Hematopoietic multipotent progenitor cell (in vitro differentiated cells): ENCODE results near the genes UGGT2 and SLC15A1.

- CAGE, long polyA plus RNA = no peak
These were observed 115.4 kb downstream of the ABCC4 start for GRCh38 chr13:95185754-95186263.

DNA sequence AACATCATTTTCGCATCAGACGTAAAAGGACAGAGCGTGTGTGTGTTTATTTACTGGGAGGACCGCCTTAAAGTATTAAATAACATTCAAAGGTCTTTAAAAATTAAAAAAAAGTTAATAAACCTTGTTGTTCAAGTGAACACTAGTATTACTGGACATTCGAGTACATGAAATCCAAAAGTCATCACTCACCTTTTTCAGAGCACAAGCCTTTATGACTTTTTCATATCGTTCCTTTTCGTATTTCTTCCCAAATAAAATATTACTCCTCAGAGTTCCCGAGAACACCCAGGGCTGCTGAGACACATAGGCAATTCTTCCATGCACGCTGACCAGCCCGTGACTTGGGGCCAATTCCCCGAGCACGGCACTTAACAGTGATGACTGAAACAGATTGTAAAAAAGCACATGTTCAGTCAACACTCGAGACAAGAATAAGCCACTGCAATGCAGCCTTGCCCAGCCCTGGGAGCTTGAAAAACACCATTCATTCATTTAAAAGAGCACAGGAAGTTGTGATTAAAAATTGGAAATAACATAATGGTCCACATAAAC, 114.7 kb downstream of the ABCC4 start:
- CAGE, long polyA plus RNA = no peak

- CAGE, long polyA plus RNA = no peak
These were observed 155.2 kb downstream of the UGGT2 start for GRCh38 chr13:95897890-95898602.

DNA sequence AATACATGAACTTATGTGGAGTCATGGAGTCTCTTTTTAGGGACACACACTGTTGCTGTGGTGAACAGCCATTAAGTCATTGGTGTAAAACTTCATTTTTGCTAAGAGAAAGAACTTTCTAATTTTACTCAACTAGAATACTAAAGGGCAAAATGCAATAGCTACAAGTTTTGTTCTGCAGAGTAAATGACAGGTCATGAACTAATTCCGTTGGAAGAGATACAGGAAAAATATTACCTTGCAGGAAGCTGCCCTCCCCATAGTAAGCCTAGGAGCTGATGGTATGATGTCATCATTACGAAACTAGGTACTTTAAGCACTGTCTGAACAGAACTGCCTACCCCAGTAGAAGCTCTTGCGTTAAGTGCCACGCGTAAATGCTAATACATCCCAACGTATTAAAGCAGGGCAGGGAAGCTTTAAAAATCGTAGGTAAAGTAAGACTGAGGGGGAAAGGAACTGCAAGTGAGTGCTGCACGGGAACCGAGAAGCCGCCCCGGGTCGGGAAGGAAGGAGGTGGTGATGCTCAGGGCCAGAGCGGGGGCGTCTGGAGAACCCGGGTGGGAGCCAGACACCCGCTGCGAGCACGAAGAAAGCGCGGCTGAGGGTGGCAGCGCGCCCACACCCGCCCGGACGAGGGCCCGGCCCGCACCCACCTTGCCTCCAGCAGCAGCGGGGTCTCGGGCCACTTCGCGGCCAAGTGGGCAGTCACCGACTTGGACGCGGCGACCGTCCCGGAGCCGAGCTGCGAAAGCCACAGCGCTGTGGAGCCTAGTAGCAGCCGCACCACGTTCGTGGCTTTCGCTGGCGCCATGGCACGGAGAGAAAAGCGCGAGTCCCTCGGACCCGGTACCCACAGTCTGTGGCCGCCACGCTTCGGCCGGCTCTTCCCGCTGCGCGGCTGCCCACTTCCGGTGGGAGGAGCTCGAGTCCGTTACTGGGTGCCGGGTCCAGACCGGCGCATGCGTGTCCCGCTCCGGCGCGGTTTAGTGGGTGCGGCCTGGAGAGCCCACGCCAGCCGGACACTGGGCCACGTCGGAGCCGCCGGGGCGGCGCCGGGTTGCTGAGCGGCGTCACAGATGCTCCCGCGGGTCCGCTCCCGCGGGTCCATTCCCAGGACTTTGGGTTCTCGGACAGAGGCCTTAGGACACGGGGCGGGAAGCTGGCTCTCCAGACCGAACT, at the start of gene UGGT2:
Gene UGGT2 (minus strand): TSS at position 903 of the 1,182 bp plus-strand sequence.
- CAGE, long polyA plus RNA = no peak

GRCh38 chr13:96091007-96091861, 1.3 kb downstream of the HS6ST3 start:
- CAGE, long polyA plus RNA = no peak

- CAGE, long polyA plus RNA = no peak
These were observed 112.3 kb upstream of the MBNL2 start for GRCh38 chr13:97109737-97110270.

DNA sequence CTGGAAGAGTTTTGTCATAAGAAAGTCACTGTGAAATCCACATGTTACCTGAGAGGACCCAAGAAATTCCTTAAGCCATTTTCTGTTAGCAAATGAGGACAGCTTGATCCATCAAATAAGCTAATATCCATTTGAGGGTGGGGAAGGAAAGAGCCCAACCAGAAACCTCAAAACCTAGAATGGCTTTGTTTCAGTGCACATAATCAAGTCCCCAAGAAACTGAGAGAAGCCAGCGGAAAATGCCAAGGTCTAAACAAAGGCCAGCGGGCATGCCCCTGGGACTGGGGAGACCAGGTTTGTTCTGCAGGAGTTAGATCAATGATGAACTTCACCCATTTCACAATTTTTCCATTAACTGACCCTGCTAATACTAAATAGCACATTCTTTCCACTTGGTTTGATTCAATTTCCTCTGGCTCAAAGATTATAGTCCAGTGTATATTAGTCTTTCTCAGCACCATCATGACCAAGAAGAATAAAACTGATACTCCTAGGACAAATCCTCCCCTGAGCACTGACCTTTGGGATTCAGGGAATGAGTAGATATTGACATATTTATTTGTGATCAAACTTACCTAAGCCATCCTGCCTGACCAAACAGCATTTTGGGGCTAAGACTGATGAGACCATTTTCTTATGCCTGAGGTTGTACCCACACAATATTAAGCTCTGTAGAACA, 66.3 kb downstream of the MBNL2 start:
- CAGE, long polyA plus RNA = no peak

DNA sequence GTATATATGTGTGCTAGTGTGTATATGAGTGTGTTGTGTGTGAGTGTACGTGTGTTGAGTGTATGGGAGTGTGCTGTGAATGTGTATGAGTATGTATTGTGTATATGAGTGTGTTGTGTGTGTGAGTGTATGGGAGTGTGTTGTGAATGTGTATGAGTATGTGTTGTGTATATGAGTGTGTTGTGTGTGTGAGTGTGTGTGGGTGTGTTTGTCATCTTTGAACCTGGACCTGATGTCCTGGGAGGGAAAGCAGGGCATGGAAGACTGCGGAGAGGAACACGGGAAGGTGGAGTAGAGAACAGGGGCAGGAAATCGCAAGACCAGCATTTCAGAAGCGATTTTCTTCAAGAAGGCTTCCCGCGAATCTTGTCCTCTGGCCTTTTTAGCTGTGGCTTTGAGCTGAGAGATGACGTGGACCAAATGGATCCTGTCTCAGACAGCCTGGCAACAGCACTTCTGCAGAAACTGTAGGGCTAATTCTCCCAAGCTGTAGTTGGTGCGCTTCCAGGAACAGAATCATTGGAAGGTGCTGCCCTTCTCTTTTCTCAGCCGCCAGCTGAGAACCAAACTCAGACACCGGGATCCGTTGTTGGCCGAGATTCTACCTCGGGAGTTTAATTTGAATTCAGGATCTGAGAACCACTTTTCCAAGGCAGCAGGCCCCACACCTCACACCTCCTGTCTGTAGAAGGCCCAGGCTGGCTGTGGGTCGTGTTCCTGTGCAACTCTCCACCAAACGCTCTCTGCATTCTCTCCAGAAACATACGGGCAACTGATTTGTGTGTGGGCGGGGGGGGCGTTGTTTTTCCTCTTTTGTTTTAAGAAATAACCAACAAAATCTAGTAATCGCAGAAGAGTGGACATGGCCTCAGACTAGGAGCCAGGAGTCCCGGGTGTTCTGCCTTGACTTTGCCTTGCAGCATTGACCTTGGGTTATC, 94.6 kb upstream of the RAP2A start:
- CAGE, long polyA plus RNA = no peak

GRCh38 chr13:97340270-97340904, 93.6 kb upstream of the RAP2A start:
- CAGE, long polyA plus RNA = no peak

GRCh38 chr13:97348640-97349071, 85.3 kb upstream of the RAP2A start:
- CAGE, long polyA plus RNA = no peak

- CAGE, long polyA plus RNA = no peak
These were observed 75.7 kb upstream of the RNF113B start for GRCh38 chr13:98252771-98253175.

DNA sequence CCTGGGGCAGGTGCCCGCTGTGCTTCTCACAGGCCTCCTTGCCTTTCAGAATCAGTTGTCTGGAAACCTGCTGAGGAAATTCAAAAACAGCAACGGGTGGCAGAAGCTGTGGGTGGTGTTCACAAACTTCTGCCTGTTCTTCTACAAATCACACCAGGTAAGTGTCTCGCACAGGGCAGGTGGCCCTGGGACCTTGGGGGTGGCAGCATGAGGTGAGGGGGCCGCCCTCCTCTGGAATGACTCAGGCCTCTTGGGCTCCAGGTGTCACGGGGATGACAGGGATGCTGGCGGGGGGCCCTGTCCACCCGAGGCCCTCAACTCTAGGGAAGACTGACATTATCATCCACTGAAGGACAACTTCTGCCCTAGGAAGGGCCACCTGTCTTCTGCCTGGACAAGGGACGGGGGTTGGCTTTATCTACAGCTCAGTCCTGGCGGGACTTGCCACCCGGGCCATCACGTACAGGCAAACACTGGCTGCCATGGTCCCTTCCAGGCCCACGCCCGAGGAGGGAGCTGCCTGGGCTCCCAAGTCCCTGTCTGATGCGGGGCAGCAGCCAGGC, 130.8 kb downstream of the STK24 start:
- CAGE, long polyA plus RNA = no peak

GRCh38 chr13:98461556-98462122, 115.3 kb downstream of the STK24 start:
- CAGE, long polyA plus RNA = no peak

GRCh38 chr13:98483855-98484347, 93.0 kb downstream of the STK24 start:
- CAGE, long polyA plus RNA = no peak

DNA sequence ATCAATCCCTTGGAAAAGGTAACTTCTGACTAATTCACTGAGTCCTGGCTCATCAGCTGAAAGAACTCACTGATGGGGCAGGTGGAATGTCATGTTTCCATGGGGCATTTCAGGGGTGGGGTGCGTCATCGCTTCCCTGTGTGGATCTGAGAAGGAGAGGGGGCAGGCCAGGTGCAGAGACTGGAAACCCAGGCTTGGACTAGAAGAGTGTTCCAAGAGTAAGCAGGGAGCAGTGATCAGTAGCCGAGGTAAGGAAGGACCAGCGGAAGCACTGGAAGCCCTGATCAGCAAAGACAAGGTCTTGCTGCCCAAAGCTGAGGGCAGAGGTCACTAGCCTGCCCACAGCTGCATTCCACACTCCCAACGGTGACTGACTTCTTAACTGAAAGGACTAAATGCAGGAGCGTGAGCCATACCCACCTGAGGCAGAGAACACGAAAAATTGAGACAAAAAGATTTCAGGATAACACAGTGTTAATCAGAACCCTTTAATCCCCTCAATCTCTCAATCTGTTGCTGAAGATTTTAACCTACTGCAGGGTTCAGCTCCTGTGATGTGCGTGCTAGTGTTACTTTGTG, 77.4 kb downstream of the STK24 start:
- CAGE, long polyA plus RNA = no peak

GRCh38 chr13:98571691-98572882, 4.8 kb downstream of the STK24 start:
- CAGE, long polyA plus RNA = no peak

- CAGE, long polyA plus RNA = no peak
These were observed at the start of gene SLC15A1 for GRCh38 chr13:98752522-98753144. SLC15A1 (minus strand) TSS chr13:98752672.

- CAGE, long polyA plus RNA = no peak
These were observed 5.2 kb downstream of the DOCK9 start for GRCh38 chr13:98972357-98973318.

GRCh38 chr13:99254713-99255942, 3.1 kb downstream of the GPR18 start:
- CAGE, long polyA plus RNA = no peak

DNA sequence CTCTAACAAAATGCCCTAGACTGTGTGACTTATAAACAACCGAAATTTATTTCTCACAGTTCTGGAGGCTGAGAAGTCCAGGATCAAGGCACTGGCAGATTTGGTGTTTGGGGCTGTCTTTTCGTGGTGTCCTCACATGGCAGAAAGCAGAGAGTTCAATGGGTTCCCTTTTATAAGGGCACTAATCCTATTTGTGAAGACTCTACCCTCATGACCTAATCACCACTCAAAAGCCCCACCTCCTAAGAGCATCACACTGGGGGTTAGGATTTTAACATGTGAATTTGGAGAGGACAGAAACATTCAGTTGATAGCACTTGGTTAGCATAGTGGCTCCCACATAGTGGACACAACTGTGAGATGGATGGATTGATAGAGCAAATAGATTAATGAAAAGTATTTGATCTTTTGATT, 21.5 kb upstream of the GPR18 start:
- CAGE, long polyA plus RNA = no peak